Measurements from ENCODE around the gene IFI27L1.

GRCh38 chr14:93207885-93208498 lies 936 bp downstream of the UBR7 start:
- RAMPAGE, long total RNA: no peak
- RRBS: no CpG with 5 or more reads among the region's 5 CpGs

GRCh38 chr14:93241116-93241691 lies 34.1 kb downstream of the UBR7 start:
- RAMPAGE, long total RNA: no peak
- RRBS: no CpG with 5 or more reads among the region's 12 CpGs

DNA sequence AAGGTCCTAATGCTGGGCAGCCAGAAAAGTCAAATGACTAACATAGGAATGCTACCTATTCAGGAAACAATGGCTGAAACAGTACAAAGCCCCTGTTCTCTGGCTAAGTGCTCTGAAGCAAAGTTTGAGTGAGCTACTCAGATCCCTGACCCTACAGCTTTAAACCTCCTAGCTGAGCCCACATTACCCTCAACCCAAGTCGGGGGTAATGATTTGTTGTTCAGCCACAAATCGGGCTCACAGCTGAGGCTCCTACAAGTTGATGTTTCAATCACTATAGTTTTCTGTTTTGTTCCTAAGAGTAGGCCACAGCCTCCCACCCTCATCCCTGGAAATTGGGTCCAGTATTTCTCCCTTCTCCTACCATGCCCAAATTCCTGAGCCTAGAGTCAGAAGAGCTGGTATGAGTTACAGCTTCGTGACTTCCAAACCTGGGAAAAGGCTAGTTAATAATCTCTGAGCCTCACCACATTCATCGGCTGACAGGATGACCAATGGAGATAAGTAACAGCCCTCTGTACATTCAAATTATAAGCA lies 46.5 kb downstream of the BTBD7 start:
- RAMPAGE, long total RNA: no peak
- RRBS: no CpG with 5 or more reads among the region's 4 CpGs

DNA sequence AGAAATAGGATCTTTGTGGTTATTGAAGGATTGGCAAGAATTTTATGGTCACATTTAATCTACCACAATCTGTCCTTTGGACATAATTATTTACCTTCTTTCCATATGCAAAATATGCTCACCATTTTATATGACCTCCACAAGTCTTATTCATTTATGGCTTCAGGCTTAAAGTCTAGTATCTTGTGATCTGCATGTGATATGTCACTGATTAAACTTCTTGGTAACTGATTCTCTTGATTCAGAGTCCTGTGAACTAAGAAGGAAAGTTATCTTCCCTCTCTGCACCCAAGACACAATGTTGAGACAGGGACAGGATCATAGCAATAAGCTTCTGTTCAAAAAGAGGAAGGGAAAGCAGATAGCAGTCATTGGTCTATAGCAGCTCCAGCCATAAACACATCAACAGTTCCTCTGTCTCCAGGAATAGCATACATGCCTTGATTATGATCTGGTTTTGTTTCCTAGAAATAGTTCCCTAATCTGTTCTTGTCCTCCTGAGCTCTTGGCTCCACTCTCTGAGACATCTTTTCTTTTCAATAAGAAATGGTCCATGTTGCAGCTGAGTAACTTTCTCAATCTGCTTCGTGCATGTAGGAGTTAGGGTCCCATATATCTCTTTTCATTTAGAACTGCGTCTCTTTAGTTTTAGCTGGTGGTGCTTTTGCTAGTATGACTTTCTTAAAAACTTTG lies 103.2 kb downstream of the UNC79 start:
- RAMPAGE, long total RNA: no peak
- RRBS: no CpG with 5 or more reads among the region's 2 CpGs

GRCh38 chr14:93743908-93744640 lies 44.2 kb downstream of the PRIMA1 start:
- RAMPAGE, long total RNA: no peak
- RRBS: no CpG with 5 or more reads among the region's 23 CpGs

DNA sequence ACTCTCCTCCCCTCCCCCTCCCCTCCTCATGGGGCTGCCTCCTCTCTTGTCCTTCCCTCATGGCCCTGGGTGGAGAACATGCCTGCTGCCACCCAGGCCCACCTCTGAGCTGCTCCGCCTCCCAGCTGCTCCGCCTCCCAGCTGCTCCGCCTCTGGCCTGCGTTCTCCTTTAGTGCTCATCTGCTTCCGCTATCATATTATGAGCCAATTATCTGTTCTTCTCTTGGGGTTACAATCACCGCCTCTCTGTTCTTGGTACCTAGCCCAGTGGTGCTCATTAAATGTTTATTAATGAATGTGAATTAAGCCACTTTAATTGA lies 32.1 kb upstream of the FAM181A start:
- RAMPAGE, long total RNA: no peak
- RRBS: no CpG with 5 or more reads among the region's 6 CpGs

GRCh38 chr14:93959212-93959897 lies 17.0 kb downstream of the ASB2 start:
- RAMPAGE, long total RNA: no peak
- RRBS: no CpG with 5 or more reads among the region's 14 CpGs

DNA sequence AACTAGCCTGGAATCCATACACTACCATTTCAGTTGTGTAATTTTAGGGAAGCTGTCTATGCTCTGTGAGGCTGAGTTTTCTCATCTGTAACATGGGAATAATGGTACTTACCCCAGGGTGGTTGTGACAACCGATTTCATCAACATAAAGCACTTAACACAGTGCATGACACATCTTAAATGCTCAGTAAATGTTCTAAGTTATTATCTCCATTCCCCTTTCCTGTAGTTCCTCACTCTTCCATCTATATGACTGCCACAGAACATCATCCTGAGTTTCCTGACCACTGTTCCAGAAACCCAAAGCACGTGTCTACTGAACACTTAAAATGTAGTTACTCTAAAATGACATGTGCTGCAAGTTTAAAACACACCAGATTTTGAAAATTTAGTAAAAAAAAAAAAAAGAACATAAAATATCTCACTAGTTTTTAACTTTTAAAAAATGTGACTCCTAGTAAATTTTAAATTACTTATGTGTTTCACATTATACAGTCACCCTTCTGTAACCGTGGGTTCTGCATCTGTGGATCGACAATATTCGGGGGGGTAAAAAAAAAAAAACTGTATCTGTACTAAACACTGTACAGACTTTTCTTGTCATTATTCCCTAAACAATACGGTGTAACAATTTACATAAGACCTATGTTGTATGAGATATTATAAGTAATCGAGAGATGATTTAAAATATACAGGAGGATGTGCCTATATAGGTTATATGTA lies 3.4 kb downstream of the DDX24 start:
- RAMPAGE, long total RNA: no peak
- RRBS: no CpG with 5 or more reads among the region's 7 CpGs

GRCh38 chr14:94081032-94081824 lies at the start of gene IFI27L1:
Gene IFI27L1, plus strand, starts transcription at chr14:94081310.
- RAMPAGE, long total RNA: start-site peak on the minus strand at chr14:94081155-94081215, 1,703 and 229 reads in 2 replicates; start-site peak on the plus strand at chr14:94081295-94081341, 63 and 44 reads in 2 replicates
- RRBS: 2% methylated on average over 10 of the region's 49 CpGs

- RAMPAGE, long total RNA: no peak
- RRBS: no CpG with 5 or more reads among the region's 8 CpGs
Observed at GRCh38 chr14:94305743-94306462, 12.8 kb upstream of the SERPINA10 start.

DNA sequence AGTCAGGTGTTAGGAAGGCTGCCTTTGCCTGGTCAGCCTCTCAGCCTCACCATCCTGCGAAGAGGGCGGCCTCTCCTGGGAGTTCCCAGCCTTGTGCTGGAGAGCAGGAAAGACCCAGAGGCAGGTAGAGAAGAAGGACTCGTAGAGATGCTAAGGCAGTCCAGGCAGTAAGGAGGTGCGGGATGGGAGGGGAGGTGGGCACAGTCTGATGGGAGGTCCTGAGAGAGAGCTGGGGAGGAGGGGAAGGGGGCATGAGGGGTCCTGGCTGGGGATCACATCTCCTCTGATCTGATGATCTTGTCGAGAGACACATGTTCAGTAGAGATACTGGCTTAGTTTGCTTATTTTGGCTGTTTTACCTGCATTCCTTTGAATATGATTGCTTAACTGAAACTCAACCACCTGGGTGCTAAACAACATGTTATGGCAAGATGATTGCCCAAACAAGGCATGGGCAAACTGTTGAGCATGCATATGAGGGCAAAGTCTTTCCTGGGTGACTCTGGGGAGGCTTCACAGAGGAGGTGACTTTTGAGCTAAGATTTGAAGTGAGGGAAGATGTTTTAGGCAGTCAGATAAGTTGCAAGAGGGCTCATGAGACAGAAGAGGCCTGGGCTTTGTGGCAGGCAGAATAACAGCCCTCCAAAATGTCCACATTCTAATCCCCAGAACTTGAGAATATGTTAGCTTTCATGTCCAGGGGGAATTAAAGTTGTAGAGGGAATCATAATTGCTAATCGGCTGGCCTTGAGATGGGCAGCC lies 10.3 kb downstream of the SERPINA6 start:
- RAMPAGE, long total RNA: no peak
- RRBS: no CpG with 5 or more reads among the region's 6 CpGs

GRCh38 chr14:94321261-94322097 lies 1.7 kb downstream of the SERPINA6 start:
- RAMPAGE, long total RNA: no peak
- RRBS: no CpG with 5 or more reads among the region's 5 CpGs

- RAMPAGE, long total RNA: no peak
- RRBS: no CpG with 5 or more reads among the region's 5 CpGs
Observed at GRCh38 chr14:94376475-94377007, 11.9 kb downstream of the SERPINA1 start.

DNA sequence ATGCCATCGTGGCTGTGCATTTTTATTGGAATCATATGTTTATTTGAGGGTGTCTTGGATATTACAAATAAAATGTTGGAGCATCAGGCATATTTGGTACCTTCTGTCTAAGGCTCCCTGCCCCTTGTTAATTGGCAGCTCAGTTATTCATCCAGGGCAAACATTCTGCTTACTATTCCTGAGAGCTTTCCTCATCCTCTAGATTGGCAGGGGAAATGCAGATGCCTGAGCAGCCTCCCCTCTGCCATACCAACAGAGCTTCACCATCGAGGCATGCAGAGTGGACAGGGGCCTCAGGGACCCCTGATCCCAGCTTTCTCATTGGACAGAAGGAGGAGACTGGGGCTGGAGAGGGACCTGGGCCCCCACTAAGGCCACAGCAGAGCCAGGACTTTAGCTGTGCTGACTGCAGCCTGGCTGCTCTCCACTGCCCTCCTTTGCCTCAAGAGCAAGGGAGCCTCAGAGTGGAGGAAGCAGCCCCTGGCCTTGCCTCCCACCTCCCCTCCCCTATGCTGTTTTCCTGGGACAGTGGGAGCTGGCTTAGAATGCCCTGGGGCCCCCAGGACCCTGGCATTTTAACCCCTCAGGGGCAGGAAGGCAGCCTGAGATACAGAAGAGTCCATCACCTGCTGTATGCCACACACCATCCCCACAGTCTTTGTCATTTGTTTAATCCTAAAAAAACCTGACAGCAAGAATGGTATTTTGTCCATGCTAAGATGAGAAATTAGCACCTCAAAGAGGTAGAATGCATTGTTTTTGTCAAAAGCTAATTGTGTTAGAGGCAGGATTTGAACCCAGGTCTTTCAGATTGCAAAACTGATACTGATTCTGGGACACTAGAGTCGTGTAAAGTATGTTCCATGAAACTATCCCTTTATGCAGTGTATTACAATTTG lies 6.8 kb downstream of the SERPINA1 start:
- RAMPAGE, long total RNA: no peak
- RRBS: no CpG with 5 or more reads among the region's 3 CpGs

DNA sequence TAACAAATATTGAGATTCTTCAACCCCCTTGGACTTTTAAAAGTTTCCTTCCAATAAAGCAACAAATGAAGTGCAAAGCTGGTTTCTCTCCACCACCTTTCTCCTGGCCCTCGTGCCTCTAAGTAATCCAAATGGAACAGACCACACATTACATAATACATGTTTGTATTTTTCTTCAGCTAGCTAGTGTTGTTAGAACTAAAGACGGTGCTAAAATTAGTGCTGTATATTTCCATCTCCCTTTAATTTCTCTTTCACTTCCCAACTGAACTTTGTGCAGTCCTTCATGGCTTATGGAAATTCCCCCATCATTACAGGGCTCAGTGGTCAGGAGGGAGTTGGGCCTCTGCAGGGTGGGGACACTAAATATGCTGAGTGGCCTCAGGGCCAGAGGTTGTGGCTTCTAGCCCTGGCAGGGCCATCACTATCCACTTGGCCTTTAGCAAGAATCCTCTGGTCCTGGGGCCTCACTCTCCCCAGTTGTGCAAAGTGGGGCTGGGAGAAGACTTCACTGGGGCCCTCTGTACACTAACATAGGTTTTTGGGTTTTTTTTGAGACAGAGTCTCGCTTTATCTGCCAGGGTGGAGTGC lies 3.5 kb downstream of the SERPINA1 start:
- RAMPAGE, long total RNA: no peak
- RRBS: no CpG with 5 or more reads among the region's 3 CpGs

GRCh38 chr14:94441424-94441823 lies 11.2 kb downstream of the SERPINA11 start:
- RAMPAGE, long total RNA: no peak
- RRBS: no CpG with 5 or more reads among the region's 4 CpGs

GRCh38 chr14:94572835-94573352 lies 8.3 kb upstream of the SERPINA5 start:
- RAMPAGE, long total RNA: no peak
- RRBS: no CpG with 5 or more reads among the region's 7 CpGs

GRCh38 chr14:94772874-94773588 lies 3.1 kb upstream of the GSC start:
- RAMPAGE, long total RNA: no peak
- RRBS: 3% methylated on average over 9 of the region's 50 CpGs

GRCh38 chr14:94888092-94888472 lies 118.2 kb upstream of the GSC start:
- RAMPAGE, long total RNA: no peak
- RRBS: no CpG with 5 or more reads among the region's 12 CpGs

GRCh38 chr14:95096002-95096939 lies 61.1 kb downstream of the DICER1 start:
- RAMPAGE, long total RNA: no peak
- RRBS: no CpG with 5 or more reads among the region's 13 CpGs

All from kidney epithelial cell (primary cell).